ENCODE measurements around a stretch of chr2.

GRCh38 chr2:120802117-120802575 lies 66.5 kb downstream of the GLI2 start:
- PRO-cap: unidirectional peak, plus-strand start at chr2:120802367
- RAMPAGE, long total RNA: no peak

DNA sequence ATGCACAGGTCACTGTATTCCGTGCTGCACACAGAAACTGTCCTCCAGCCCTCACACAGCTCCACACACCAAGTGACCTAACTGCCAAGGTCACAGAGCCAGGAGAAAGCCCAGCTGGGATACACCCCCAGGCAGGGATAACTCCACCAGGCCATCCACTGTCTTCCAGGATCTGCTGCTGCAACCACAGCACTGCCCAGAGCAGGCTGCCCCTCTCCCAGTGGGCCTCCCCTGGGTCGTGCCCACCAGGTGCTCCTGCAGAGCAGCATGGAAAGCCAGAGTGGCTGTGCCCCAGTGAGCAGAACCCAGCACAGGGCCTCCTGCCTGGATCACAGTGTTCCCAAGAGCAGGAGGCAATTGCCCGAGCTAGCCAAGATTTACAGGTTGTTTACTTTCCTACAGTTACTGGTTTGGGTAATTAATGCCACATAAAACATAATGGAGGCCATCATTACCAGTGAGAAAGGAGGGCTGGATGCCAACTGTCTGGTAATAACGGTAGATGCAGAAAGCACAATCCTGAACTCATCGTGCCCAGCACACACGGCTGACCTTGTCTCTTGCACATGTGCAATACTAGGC lies 24.4 kb downstream of the TFCP2L1 start:
- PRO-cap: no peak
- RAMPAGE, long total RNA: no peak

GRCh38 chr2:121365051-121365441 lies 80.0 kb upstream of the TFCP2L1 start:
- PRO-cap: no peak
- RAMPAGE, long total RNA: no peak

- PRO-cap: no peak
- RAMPAGE, long total RNA: no peak
Measured at GRCh38 chr2:121446975-121447760, 162.2 kb upstream of the TFCP2L1 start.

DNA sequence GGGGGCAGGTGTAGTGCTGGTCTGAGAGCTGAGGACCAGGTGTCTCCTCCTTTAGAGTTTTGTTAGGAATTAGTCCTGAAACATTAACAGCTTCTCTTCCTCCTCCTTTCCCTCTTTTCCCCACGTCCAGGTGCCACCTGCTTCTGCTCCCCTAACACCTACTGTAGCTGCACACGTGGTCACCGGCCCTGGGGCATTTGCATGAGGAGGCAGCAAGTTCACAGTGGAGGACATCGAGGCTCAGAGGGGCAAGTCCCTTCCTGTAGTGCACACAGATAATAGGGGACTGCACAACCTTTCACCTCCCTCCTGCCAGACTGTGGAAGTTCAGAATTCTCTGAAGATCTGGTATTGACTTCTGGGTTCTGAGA lies 111.9 kb downstream of the TSN start:
- PRO-cap: no peak
- RAMPAGE, long total RNA: no peak

GRCh38 chr2:121975015-121975508 lies 219.6 kb downstream of the TSN start:
- PRO-cap: no peak
- RAMPAGE, long total RNA: no peak

GRCh38 chr2:122660729-122661280 lies 905.4 kb downstream of the TSN start:
- PRO-cap: no peak
- RAMPAGE, long total RNA: no peak

DNA sequence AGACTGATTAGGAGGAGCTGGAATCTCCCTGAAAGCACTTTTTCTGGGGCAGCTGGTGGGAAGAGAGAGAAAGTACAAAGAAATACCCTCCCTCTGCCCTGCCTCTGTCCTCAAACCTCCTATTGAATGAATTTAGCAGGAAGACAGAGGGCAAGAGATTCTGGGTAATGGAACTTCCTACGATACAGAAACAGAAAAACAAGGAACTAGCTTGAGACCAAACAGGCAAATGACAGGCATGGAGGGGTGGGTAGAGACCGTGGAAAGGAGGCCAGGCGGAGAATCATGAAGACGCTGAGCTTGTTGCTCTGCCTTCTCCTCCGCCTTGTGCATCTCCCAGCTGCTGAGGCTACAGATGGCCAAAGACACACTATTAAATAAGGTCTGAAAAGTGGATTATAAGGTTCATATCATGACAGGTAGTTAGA lies 408.3 kb upstream of the GYPC start:
- PRO-cap: no peak
- RAMPAGE, long total RNA: no peak

DNA sequence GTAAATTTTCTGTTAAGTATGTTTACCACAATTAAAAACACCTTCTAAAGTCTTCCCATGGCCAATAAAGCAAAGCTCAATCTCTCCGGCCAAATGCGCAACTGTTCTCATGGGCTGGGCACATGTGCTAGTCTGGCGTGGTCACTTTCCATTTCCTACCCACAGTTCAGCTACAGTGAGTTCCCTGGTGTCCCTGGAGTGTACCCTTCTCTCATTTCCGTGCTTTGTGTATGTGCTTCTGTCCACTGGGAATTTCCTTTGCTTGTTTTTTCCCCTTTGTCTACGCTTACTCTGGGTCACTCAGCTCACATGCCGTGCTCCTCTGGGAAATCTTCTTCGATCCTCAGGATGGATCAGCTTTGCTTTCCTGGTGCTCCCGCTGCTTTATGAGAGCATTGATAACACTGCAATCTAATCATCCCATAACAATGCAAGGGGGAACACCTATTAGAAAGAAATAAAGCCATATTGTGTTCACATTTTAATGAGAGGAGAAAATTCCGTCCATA lies 69.6 kb upstream of the GYPC start:
- PRO-cap: no peak
- RAMPAGE, long total RNA: no peak

DNA sequence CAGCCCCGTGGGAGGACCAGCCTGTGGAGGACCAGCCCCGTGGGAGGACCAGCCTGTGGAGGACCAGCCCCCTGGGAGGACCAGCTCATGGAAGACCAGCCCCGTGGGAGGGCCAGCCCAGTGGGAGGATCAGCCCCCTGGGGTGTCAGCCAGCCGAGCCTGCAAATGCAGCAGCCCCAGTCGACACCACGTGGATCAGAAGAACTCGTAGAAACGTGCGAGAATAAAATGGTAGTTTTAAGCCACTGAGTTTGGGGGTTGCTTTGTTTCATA lies 72.9 kb downstream of the TEX51 start:
- PRO-cap: bidirectional peak, plus-strand start at position 120 of the sequence, minus-strand start outside the sequence
- RAMPAGE, long total RNA: no peak

DNA sequence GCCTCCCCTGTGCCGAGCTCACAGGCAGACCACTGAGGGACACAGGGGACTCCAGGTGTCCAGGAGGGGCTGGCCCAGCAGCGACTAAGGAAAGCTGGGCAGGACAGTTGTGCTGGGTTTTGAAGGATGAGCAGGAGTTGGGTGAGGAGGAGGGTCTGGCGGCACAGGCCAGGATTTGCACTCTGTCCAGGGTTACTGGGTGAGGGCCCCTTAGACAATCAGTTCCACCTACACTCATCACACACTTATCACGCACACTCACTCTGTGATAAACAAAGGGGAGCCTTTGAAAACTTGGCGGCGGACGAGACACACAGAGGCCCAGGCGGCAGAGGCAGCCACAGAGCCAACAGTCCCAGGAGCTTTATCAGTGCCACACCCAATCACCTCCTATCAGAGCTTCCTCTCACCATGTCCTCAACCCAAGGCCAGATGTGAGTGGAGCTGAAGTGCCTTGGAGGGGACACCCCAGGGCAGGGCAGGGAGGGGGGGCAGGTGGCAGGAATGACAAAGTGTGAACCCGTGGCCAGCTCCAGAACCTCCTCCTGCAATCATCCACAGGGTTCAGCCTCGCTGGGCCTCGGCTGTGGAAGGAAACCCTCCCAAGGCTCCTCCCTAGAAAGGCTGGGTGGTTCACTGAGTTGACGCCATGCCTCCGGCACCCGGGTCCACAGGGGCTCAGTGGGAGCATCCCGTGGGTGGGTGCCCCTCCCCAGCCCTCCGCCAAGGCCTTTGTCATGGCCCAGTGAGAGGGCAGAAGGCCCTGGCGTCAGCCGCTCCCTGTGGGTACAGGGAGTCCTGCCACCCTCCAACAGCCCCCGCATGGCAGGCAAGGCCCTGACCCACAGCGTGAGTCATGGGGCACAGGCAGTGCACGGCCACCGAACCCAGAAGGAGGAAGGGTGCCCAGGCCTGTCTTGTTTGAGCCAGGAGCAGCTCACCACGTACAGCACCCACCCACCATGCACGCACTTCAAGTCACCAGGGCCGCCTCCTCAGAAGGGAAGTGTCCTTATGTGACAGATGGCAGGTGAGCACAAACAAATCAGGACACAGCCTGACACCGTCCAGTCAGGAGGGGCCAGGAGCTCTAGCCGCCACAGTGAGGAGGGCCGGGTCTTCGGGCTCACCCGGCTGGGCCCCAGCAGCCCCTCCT lies 26.3 kb downstream of the BIN1 start:
- PRO-cap: bidirectional peak, plus-strand start at position 870 of the sequence, minus-strand start at position 566 of the sequence; unidirectional peak, plus-strand start at position 1,070 of the sequence
- RAMPAGE, long total RNA: no peak

GRCh38 chr2:127085055-127085661 lies 21.8 kb downstream of the BIN1 start:
- PRO-cap: no peak
- RAMPAGE, long total RNA: no peak

DNA sequence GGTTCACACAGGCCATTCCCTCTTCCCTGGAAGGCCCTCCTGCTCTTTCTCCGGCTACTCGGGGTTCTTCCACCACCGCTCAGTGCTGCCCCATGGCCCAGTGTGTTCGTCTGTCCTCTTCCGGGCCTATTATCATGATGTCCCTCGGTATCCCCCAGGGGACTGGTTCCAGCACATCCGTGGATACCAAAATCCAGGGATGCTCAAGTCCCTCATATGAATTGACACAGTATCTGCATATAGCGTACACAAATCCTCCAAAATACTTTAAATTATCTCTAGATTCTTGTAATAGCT lies 1.4 kb upstream of the BIN1 start:
- PRO-cap: no peak
- RAMPAGE, long total RNA: no peak

DNA sequence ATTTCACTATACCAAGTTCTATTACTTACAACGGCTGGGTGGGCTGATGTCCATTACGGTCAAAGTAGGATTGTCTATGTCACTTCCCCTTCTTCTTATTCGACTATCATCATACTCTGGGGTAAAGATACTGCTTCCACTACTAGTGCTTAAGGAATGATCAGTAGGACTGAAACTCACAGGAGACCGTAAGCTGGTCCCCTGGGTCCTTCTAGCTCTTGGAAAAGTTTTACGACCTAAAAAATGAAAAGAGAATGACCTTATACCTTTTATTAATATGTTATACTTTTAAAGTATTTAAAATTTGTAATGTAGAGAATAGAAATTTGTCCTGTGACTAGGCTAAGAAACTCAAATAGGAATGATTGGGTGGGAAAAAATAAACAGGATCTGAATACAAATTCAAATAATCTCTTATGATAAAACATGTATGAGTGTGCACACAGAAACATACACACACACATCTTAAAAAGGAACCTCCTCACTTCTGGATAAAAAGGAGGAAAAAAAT lies 28.1 kb upstream of the ERCC3 start:
- PRO-cap: no peak
- RAMPAGE, long total RNA: start-site peak on the minus strand centred at position 265 of the sequence, 458 bp wide, 61 reads

GRCh38 chr2:127400544-127400974 lies 12.8 kb upstream of the MAP3K2 start:
- PRO-cap: no peak
- RAMPAGE, long total RNA: no peak

- PRO-cap: no peak
- RAMPAGE, long total RNA: no peak
Measured at GRCh38 chr2:127419275-127419888, 1.2 kb downstream of the PROC start.

- PRO-cap: no peak
- RAMPAGE, long total RNA: no peak
Measured at GRCh38 chr2:127536819-127537173, 1.3 kb downstream of the MYO7B start.

DNA sequence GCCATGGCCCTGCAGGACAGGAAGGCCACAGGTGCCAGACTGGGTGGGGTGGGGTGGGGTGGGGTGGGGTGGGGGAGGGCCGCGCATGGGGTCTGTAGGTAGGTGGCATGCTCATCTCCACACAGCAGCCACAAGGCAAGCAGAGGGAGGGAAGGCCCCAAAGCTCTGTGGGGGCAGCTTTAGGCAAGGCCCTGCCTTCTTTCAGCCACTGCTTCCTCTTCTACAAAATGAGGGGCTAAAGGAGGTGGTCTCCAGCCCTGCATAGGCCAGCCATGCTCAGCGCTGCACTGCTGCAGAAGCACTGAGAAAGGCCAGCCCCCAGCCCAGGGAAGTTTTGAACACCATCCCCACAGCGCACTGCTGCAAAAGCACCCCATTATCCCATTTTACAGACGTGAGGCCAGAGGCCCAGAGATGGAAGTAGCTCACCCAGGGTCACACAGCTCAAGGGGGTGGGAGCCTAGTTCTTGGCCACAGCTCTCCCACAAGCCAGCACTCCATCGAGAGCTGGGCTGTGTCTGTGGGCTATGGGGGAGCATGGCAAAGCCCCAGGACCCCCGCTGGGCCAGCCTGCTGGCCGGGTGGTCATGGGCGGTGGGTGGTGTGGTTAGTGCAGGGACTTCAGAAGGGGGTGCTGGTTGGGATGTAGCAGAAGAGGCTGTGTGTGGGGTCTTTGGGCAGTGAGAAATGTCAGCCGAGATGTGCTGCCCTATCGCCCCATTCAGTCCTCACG lies 17.3 kb upstream of the GPR17 start:
- PRO-cap: no peak
- RAMPAGE, long total RNA: no peak

DNA sequence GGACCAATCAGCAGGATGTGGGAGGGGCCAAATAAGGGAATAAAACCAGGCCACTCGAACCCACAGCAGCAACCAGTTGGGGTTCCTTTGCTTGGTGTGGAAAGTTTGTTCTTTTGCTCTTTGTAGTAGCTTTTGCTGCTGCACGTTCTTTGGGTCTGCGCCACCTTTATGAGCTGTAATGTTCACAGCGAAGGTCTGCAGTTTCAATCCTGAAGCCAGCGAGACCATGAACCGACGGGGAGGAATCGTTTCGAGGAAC lies 14.2 kb downstream of the GPR17 start:
- PRO-cap: no peak
- RAMPAGE, long total RNA: no peak

GRCh38 chr2:128026596-128027439 lies 1.0 kb downstream of the SAP130 start:
- PRO-cap: bidirectional peak, plus-strand start at chr2:128027550, minus-strand start at chr2:128027306
- RAMPAGE, long total RNA: start-site peak on the minus strand at chr2:128027044-128027076, 5 reads; start-site peak on the minus strand at chr2:128027161-128027176, 5 reads